Placental epithelial cell (primary cell): ENCODE data around the genes GRIP2, HACL1 and PLCL2.

DNA sequence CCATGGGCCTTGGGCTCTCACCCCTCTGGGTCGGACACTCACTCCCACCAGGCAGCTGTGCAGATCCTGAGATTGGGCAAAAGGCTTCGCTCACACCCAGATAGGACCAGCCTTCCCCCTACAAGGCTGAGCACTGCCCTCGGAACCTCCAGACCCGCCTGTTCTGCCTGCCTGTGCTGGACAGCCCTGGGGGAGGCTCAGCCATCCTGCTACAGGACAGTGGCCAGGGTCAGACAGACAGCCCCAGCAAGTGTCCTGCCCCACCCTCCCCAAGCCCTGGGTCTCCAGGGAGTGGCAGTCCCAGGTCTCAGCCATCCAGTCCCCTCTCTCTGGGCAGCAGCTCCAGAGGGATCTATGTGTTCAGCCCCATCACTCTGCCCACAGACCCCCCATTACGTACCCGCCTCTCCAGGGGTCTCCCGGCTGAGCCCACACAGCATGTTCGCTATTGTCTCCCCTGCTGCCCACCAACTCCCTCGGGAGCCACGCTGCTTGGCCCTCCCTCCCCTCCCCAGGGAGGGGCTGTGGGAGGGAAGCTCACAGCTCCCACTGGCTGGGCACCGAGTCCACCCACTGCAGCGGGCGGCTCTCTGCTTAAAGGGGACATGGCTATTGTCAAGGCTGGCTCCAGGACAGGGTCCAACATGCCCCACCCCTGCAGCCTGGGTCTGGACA is at the start of gene GRIP2:
Gene GRIP2 (minus strand): TSS at position 474 of the 675 bp plus-strand sequence.
- CAGE, long polyA plus RNA: no peak

GRCh38 chr3:15102019-15102675 is 3.2 kb upstream of the RBSN start:
- CAGE, long polyA plus RNA: no peak

GRCh38 chr3:15261715-15262382 is 55.8 kb downstream of the CAPN7 start:
- CAGE, long polyA plus RNA: no peak

DNA sequence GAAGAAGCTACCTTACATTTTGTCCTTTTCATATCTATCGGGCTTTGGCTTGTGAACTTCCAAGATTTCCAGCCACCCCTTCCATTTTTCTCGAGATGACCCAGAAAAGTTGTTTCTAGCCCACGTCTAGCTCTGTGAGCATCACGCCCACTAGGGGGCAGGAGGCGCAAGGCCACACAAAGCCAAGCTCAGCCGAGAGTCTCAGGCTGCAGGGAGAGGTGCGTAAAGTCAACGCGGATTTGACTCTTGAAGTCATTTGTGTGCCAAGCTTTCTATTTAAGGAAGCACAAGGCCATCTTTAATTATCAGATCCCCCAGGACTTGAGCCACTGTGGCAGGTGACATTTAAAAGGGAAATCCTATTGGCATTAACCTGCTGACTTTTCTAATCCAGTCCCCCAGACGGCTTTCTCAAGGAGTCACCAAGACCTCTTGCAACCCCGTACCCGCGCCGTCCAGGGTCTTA is 62.0 kb downstream of the CAPN7 start:
- CAGE, long polyA plus RNA: no peak

DNA sequence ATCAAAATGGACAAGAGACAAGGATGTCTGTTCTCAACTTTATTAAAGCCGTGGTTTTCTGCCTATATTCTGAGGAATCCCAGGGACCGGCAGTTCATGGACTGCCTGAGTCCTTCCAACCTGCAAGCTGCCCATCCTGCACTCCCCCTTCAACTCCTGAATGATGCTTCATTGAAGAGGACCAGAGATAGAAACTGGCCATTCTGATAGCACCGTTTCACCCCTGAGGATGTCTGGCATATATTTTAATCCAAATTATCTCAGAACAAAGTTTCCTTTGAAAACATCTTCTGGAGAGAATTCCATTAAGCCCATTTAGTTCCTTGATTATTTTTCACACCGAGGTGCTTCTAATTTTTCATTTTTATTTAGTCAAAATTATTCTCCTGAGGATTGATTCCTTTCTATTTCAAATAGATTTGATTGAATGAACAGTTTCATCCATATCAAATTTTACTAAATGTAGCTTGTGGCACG is 54.0 kb downstream of the SH3BP5 start:
- CAGE, long polyA plus RNA: no peak

- CAGE, long polyA plus RNA: no peak
Observed at GRCh38 chr3:15524093-15524512, 2.6 kb upstream of the COLQ start.

DNA sequence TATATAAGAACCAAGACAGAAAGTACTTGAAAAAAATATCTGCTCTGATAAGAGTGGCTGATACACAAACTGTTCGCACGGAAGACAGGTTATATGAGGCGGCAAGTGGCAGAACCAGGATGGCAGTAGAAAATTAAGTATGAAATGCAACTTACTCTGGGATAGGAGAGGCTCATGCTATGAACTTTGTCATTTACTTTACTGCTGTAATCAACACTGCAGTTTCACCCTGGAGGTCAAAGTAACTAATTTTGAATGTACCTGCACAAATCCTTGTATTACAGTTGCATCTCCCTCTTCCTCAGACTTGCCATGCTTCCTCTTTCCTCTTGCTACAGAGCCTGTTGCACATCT is 38.8 kb downstream of the HACL1 start:
- CAGE, long polyA plus RNA: no peak

GRCh38 chr3:15600935-15601636 is at the start of gene HACL1:
HACL1 (minus strand) TSS chr3:15601569.
- CAGE, long polyA plus RNA: no peak

DNA sequence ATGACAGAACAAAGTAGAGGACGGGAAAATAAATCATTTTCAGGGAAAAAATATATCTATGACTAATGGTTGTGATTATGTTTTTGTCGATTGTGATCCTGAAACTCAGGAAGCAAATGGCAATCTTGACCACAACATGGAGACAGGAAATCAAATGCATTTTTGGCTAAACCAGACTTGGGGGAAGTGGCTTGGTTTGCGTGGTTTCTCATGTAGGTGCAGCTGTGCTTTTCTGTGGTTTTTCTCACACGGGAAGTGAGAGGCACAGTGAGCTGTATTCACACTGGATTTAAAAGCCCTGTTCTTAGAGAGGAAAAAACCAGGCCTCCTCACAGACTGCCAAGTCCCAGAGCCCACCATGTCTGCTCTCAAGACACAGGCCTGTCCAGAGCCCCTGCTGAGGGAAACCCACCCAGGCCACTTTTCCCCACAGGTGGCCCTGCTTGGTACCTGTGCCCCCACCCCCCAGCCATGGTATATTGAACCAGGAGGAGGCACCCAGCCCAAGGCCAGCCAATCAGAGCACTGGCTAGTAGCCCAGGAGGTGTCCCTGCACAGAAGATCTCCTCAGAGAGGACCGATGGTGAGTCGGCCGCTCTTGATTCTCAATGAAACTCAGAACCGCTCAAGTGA is 46.2 kb downstream of the BTD start:
- CAGE, long polyA plus RNA: no peak

GRCh38 chr3:15685953-15686724 is 84.6 kb downstream of the BTD start:
- CAGE, long polyA plus RNA: no peak

GRCh38 chr3:15756266-15757158 is 41.3 kb downstream of the ANKRD28 start:
- CAGE, long polyA plus RNA: no peak

DNA sequence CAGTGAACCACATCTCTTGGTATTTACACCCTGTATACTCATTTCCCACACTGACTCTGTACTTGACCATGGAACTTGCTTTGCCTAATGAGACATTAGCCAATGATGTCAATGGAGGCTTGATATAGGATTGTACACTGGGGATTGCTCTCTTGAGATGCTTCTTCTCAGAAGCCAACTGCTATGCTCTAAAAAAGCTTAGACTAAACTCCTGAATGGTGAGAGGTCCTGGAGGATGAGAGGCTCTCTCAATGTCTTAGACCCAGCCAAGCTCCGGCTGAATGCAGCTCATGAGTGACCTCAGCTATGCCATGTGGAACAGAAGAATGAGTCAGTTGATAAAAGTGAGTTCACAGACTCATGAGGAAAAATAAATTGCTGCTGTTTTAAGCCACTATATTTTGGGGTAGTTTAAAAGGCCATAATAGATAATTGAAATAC is 61.4 kb upstream of the GALNT15 start:
- CAGE, long polyA plus RNA: no peak

DNA sequence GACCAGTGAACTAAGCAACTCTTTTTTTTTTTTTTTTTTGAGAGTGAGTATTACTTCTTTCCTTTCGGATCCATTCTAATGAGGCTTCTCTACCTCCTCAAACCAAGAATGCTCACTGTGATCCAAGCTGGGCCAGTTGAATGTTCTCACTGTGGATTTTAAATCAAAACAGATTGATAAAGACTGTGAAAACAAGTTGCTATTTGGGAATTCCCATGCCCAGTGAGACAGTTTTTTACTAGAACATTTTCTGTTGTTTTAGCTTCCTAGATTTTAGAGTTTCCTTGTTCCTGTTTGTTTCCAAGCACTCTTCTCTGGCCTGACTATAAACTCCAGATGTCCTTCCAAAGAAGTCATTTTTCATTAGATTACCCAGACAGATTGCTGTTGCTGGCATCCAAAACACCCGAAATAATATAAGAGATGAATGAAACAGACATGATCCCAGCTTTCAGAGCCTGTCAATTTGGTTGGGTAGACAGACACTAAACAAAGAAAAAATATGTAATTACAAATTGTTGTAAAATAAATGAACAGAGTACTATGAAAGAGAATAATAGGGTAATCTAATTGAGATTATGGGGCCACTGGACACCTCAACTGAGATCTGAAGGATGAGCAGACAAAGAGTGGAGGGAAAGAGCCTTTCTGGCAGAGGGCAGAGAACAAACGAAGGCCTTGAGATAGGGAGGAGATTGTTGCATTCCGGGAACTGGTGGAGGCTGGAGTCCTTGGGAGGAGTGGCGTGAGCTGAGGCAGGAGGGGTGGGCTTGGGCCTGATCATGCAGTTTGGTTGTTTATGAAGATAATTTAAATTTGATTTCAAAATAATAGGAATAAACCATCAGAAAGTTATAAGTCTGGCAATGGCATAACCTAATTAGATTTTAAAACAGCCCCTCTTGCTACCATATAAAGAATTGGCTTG is 59.8 kb upstream of the GALNT15 start:
- CAGE, long polyA plus RNA: no peak

DNA sequence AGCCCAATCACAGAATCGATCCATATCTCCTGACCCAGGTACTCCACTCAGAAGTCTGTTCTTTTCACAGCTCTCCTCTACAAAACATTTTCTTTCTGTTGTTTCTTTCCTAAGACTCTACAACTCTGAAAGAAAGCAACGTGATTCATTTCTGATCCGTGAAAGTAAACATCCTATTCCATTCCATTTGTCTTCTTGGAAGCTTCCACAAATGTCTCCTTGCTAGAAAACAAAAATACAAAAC is 37.8 kb upstream of the GALNT15 start:
- CAGE, long polyA plus RNA: no peak

DNA sequence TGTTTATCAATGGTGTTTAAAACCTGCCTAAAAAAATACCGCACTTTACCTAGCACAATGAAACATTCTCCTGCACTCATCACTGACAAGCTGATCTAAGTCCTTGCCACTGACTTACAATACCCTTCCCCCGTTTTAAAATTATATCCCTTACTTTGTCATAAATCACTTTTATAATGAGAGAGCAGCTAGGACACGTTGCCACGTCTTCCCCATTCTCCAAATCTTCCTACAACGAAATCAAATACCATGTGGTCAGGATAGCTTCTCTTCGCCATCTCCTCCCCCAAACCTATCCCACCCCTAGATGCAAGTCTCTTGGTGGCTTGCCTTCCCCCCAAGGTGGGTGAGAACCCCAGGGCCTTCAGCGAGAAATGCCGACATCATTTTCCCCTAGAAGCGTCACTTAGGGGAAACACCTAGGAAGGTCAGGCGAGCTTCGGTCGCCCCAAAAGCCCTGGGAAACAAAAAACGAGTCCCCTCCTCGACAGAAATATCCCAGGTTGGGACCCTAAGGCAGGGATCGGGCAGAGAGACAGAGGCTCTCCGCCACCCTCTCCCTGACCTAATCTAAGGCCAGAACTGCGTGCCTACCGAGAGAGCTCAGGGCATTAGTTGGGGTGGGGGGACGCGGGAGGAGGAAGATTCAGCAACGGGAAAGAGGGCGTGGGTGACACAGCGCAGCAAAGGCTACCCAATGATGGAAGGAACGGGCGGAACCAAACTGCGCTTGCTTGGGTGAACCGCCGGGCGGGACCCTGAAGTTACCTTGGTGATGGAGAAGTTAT is 548 bp downstream of the DPH3 start:
- CAGE, long polyA plus RNA: no peak

DNA sequence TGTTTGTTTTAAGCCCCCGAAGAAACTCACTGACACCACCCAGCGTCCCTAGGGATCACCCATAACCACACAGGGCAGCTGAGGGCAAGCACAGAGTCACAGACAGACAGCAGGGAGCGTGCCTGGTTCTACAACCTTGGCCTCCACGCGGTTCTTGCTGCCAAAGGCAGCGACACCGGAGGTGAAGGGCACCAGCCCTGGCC is 1.2 kb downstream of the RFTN1 start:
- CAGE, long polyA plus RNA: no peak

GRCh38 chr3:16697344-16698200 is 92.3 kb upstream of the DAZL start:
- CAGE, long polyA plus RNA: no peak

- CAGE, long polyA plus RNA: no peak
Observed at GRCh38 chr3:16884600-16885066, at the start of gene PLCL2. PLCL2 (plus strand) TSS chr3:16884955.

DNA sequence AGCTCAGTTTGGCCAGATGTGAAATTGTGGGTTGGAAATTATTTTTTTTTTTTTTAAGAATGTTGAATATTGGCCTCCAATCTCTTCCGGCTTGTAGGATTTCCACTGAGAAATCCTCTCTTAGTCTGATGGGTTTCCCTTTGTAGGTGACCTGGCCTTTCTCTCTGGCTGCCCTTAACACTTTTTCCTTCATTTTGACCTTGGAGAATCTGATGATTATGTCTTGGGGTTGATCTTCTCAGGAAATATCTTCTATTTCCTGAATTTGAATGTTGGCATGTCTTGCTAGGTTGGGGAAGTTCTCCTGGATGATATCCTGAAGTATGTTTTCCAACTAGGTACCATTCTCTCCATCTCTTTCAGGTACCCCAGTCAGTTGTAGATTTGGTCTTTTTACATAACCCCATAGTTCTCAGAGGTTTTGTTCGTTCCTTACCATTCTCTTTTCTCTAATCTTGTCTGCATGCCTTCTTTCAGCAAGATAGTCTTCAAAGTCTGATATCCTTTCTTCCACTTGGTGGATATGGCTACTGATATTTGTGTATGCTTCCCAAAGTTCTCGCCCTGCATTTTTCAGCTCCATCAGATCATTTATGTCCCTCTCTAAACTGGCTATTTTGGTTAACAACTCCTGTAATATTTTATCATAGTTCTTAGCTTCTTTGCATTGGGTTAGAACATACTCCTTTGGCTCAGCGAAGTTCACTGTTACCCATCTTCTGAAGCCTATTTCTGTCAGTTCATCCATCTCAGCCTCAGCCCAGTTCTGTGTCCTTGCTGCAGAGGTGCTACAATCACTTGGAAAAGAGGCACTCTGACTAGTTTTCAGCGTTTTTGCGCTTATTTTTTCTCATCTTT is 249.0 kb downstream of the TBC1D5 start:
- CAGE, long polyA plus RNA: no peak

- CAGE, long polyA plus RNA: no peak
Observed at GRCh38 chr3:17693231-17693872, 49.1 kb downstream of the TBC1D5 start.